Prostate gland (tissue), 2 donors: ENCODE data around the genes CDV3 and SLCO2A1.

DNA sequence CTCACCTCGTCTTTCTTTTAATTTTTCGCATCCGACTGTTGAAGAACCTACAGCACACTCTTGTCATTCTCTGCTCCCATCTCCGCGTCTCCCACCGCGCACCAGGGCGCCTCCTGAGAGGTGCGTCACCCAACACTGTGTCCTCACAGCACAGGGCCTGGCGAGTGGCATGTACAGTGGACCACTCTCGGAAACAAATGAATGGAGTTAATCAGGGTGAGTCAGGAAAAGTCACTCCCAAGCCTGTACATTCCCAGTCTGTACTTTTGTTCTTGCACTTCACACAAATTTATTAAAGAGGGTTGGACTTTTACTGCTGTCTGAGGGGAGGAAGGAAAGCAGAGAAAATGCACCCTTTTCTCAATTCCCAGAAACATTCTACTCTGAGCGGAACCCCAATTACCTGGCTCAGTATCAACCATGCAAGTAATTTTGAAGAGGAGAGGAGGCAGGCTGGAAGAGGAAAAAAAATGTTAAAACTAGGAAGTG lies 660 bp downstream of the COL6A6 start:
- PRO-cap: no peak
- RAMPAGE, long total RNA, 2 experiments: no peak in any of the 2 experiments

DNA sequence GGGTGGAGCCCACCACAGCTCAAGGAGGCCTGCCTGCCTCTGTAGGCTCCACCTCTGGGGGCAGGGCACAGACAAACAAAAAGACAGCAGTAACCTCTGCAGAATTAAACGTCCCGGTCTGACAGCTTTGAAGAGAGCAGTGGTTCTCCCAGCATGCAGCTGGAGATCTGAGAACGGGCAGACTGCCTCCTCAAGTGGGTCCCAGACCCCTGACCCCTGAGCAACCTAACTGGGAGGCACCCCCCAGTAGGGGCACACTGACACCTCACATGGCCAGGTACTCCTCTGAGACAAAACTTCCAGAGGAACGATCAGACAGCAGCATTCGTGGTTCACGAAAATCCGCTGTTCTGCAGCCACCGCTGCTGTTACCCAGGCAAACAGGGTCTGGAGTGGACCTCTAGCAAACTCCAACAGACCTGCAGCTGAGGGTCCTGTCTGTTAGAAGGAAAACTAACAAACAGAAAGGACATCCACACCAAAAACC lies 49.6 kb upstream of the NUDT16 start:
- PRO-cap: no peak
- RAMPAGE, long total RNA, 2 experiments: no peak in any of the 2 experiments

GRCh38 chr3:131477307-131477616 lies 25.5 kb downstream of the MRPL3 start:
- PRO-cap: no peak
- RAMPAGE, long total RNA, 2 experiments: no peak in any of the 2 experiments

DNA sequence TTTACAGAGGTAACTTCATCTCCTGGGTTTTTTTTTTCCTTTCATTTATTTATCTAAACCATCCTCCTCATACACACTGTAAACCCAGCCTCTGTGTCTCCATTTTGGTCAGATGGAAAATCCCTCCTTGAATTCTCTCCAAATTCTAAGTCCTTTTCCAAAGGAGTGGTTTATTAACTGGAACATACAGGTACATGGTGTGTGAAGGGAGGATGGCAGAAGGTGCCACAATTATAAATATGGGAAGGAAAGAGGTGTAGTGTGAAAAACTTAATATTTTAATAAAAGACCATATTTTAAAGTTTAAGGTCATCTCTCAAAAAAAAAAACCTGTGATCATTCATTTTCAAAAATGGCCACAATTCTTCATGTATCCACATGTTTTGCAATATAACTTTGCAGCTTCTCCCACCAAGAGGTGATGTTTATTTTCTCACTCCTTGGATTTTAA lies 123.8 kb upstream of the CPNE4 start:
- PRO-cap: no peak
- RAMPAGE, long total RNA, 2 experiments: no peak in any of the 2 experiments

GRCh38 chr3:132231699-132232062 lies 85.5 kb upstream of the ACP3 start:
- PRO-cap: no peak
- RAMPAGE, long total RNA, 2 experiments: no peak in any of the 2 experiments

- PRO-cap: no peak
- RAMPAGE, long total RNA, 2 experiments: no peak in any of the 2 experiments
Measured at GRCh38 chr3:132283373-132284105, 33.7 kb upstream of the ACP3 start.

GRCh38 chr3:132661005-132661458 lies 903 bp downstream of the UBA5 start:
- PRO-cap: no peak
- RAMPAGE, long total RNA, 2 experiments: no peak in any of the 2 experiments

DNA sequence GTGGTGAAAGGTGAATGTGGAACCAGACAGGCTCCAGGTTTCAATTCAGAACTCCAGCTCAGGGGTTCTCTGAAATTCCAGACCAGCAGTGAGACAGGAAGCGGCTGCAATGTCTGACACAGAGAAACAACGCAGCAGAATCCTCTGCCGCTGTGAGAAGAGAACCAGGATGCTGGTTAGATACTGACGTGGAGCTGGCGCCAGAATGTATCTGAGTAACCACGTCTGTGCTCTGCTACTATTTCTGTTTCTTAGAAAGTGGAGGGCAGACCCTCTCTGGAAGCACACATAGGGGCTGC lies 12.9 kb downstream of the BFSP2 start:
- PRO-cap: no peak
- RAMPAGE, long total RNA, 2 experiments: no peak in any of the 2 experiments

DNA sequence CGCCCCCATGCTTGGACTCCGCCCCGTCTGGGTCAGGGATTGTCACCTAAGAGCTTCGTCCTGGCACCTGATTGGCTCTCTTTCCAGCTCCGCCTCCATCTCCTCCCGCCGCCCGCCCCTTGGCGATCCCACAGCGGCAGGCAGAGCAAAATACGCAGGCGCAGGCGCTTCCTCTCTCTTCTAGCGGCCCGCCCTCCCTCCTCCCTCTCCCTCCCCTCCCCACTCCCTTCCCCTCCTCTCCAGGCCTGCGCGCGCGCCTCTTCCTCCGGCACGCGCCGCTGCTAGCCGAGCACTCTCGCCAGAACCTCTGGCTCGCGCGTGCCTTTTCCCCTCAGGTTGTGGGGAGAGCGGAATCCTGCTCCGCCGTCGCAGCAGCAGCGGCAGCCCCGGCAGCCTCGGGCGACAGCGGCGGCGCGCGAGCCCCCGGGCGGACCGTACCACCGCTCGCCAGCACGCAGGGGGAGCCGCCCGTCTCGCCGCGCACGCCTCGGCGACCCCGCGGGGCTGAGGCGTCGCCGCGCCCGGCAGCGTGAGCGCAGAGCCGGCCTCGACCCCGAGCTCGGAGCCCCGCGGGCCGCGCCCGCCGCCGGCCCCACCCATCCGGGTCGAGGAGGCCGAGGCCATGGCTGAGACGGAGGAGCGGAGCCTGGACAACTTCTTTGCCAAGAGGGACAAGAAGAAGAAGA lies at the start of gene CDV3:
TSS of gene CDV3 (plus strand) at position 264 of the 686 bp plus-strand sequence.
- PRO-cap: bidirectional peak, plus-strand start at position 222 of the sequence, minus-strand start outside the sequence; unidirectional peak, plus-strand start at position 334 of the sequence; unidirectional peak, plus-strand start at position 501 of the sequence; unidirectional peak, plus-strand start at position 599 of the sequence
- RAMPAGE, long total RNA, 2 experiments: start-site peak on the plus strand in 1 of 2 experiments, centred at position 217 of the sequence, 15 reads per replicate

- PRO-cap: no peak
- RAMPAGE, long total RNA, 2 experiments: no peak in any of the 2 experiments
Measured at GRCh38 chr3:133588664-133588890, 15.1 kb downstream of the CDV3 start.

DNA sequence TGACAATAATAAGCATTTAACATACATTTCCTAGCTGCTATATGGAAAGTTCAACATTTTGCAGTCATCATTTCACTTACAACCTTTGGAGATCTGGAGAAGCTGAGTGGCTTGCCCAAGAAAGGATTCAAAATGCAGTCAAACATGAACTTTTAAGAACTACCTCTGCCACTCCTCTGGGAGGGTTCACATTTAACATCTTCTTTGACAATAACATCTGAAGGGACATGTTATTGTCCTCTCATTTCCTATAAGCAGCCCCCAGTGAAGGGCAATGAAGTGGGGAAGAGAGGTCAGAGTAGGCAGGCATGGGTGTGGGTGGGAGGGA lies 29.2 kb upstream of the SRPRB start:
- PRO-cap: no peak
- RAMPAGE, long total RNA, 2 experiments: no peak in any of the 2 experiments

- PRO-cap: no peak
- RAMPAGE, long total RNA, 2 experiments: no peak in any of the 2 experiments
Measured at GRCh38 chr3:134028382-134029197, 1.1 kb downstream of the SLCO2A1 start.

DNA sequence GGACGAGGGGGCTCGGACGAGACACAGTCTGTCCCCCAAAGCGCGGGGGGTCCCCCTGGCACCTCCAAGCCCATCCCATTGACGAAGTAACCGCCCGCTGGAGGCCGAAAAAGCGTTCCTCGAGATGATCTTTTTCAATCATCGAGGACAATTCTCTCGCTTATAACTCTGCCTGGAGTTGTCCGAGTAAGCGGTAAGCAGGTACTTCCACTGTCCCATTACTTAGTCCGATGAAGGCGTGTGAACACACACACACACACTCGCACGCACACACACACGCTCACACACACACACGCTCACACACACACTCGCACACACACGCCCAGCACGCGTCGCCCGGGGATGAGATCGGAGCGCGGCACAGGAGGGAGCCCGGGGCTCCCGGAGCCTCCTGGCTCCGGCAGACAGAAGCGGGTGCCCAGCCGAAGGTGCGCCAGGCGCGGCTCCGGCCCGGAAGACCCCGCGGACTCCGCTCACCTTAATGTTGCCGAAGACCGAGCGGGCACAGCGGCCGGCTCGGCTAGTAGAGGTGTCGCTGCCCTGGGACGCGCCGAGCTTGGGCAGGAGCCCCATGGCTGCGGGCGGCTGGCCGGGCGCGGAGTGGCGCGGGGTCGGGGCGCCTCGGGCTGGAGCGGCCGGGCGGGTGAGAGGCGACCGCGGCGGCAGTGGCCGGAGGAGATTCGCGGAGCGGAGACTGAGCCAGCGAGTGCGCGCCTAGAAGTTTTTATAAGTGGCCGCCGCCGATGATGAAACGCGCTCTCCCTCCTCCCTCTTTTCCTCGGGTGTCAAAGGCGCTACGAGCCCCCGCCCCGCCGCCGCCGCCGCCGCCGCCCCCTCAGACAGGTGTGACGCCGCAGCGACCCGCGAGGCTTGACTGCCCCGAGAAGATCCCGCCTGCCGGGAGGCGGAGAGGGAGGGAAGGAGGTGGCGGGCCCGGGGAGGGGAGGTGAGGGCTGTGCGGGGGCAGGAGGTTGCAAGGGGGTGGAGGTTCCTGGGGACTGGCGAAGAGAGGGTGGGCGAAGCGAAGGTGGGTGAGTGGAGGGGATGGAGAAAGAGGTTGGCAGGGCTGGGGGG lies at the start of gene SLCO2A1:
TSS of gene SLCO2A1 (minus strand) at position 696 of the 1,074 bp plus-strand sequence.
- PRO-cap: bidirectional peak, plus-strand start outside the sequence, minus-strand start at position 696 of the sequence
- RAMPAGE, long total RNA, 2 experiments: start-site peak on the minus strand in 1 of 2 experiments, centred at position 557 of the sequence, 20 reads per replicate

GRCh38 chr3:134314916-134315852 lies 59.1 kb downstream of the AMOTL2 start:
- PRO-cap: unidirectional peak, minus-strand start at chr3:134315658
- RAMPAGE, long total RNA, 2 experiments: no peak in any of the 2 experiments

GRCh38 chr3:134357308-134358383 lies 16.6 kb downstream of the AMOTL2 start:
- PRO-cap: bidirectional peak, plus-strand start at chr3:134358168, minus-strand start at chr3:134357958
- RAMPAGE, long total RNA, 2 experiments: no peak in any of the 2 experiments

DNA sequence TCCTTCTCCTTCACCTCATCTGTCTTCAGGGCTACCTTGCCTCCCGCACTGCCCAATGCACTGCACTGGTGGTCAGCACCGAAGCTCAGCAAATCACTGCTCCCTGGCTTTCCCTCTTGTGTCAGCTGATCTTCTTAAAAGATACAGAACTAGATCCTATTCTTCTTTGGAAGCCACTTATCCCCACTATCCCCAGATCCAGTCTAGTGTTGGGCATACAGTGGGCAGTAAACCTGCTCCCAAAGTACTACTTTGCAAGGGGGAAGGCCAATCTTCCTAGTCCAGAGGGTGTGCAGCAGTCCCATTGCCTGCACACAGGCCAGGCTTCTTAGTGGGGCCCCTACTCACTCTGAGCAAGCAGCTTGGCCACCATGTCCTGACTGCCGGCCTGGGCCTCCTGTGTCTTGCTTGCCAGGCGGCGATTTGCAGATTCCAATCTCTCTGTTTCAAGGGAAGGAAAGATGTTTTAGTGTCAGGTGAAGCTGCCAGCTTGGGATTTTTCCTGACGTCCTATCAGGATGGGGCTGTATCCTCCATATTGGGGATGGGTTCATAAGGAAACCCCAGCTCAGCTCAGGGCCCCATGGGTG lies 8.7 kb downstream of the AMOTL2 start:
- PRO-cap: no peak
- RAMPAGE, long total RNA, 2 experiments: no peak in any of the 2 experiments

DNA sequence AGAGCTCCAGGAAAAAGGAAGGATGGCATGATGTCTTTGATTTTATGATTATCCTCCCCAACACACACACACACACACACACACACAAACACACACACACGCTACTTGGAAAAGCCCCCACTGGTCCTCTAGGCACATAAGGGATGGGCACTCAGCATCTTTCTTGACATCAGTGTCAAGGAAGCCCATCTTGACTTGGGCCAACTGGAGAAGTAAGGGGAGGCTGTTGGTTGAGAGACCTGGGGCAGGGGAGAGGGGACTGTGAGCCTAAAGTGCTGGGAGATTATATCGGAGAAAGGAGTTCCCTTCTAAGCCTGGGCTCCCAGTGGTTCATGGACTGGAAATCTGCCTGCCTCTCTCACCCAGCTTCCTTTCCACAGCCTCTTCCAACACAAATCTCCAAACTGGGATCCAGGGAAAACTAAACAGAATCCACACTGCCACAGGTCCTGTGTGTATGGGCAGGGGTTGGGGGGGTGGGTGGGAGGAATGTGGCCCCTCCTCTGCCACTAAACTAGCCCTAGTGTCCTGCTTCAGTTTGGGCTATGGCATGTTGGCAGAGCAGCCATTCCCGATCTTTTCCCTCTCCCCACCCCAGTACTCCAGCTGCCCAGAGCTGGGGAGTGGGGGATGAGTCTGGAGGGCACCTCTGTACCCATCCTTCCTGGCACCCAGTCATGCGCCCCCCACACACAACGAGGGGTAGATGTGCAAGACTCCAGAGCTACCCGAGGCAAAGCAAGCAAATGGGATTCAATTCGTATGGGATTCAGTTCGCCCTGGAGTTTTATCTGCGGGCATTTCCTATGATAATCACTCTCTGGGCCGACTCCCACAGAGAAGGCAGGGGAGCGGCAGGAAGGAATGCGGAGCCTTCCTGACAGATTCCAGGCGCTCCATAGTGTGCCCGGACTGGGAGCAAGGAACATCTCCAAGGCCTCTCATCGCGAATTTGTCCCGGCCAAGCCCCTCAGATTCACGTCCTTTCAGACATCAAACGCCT lies 1.5 kb downstream of the AMOTL2 start:
- PRO-cap: unidirectional peak, plus-strand start at position 901 of the sequence
- RAMPAGE, long total RNA, 2 experiments: no peak in any of the 2 experiments

DNA sequence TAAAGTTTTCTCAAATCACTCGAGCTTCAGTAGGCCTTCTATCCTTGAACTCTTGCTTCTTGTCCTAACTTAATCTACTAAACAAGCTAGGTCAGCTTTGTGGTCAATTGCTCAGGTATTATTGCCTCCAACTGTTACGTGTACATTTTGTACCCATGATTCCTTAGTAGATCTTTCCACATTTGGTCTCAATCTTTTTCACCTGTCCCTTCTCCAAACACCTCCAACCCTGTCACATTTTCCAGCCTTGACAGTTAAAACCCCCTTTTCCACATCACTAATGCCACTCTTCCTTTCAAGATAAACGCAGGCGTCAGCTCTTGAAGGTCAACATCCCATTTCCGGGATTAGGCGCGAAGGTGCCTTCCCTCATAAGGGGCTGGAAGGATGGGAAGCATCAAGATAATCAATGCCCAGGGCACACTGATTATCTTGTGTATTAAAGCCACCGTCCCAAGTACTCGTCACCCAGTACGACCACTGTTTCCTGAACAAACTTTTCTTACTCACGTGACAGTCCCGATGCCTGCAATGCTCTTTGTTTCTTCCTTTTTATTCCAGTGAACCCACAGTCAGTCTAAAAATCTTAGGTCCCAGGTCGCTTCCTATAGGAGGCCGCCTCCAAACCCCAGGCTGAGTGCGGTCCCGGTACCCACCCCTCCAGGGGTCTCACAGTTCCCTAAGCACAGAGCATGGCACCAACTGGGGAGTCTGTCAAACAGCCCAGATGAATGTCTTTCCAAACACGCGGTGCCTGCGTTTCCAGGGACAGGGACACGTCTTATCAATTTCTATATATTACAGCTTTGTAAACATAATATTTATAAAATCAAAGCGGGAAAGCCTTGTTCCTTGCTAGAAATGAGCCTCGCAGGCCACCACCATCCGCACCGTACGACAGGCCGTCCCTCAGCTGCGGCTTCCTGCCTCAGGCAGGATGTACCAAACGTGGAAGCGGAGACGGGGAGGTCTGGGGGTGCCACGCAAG lies 681 bp downstream of the ANAPC13 start:
- PRO-cap: bidirectional peak, plus-strand start at position 945 of the sequence, minus-strand start at position 896 of the sequence
- RAMPAGE, long total RNA, 2 experiments: start-site peak on the plus strand in 1 of 2 experiments, centred at position 935 of the sequence, 133 reads per replicate; start-site peak on the minus strand in 1 of 2 experiments, centred at positions 649 to 894 of the sequence, 15 reads per replicate

DNA sequence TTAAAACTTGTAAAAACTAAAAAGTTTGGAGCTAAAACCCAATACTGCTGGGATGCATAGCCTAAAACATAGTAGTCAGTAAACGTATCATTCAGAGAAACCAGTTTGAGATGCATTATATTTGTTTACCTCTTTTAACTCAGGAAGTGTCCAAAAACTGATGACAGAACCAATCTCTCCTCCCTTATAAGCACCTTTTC lies 58.4 kb downstream of the CEP63 start:
- PRO-cap: no peak
- RAMPAGE, long total RNA, 2 experiments: no peak in any of the 2 experiments

DNA sequence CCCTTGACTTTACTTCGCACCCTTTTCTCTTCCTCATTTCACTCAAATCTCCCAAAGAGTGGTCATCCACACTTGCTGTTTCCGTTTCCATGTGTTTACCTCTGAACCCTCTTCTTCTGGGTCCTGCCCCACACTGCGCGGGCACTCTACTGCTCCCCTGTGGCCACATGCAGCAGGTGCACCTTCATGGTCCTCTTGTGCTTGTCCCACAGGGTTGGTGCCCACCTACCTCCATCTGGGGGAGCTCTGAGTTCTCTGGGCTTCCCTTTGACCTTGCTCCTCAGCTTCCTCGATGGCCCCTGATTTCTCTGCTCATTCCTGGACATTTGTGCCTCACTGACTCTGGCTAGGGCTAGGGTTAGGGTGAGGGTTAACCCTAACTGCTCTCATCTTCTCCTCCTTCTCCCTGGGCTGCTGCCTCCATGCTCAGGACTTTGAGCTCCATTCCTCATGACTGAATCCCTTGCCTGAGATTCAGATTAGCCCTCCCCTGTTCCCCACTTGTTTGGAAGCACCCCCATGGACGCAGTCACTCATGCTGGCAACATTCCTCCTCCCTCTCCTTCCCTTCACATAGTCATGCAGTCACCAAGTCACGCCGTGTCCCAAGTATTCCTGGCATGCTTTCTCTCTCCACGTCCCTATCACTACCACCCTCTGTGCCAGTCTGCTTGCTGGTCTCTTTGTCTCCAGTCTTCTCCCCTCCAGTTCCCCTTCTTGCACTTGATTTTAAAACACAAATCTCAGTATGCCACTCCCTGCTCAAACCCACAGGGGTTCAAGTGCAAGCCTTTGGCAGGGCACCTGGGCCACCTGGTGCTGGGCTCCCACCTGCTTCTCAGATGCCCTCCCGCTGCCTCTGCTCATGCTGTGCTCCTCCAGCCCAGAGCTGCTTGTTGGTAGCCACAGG lies 26.7 kb upstream of the KY start:
- PRO-cap: no peak
- RAMPAGE, long total RNA, 2 experiments: no peak in any of the 2 experiments